ENCODE measurements around the gene SPX.

- PRO-cap, 6 experiments: peak in 5 of 6 experiments; most common plus-strand start chr12:20272379 (in 5); most common minus-strand start chr12:20272342 (in 1)
- RAMPAGE, long total RNA, 2 experiments: start-site peak on the plus strand in 2 of 2 experiments, at chr12:20272309-20272452 at its widest, 49 to 83 reads per replicate
- RRBS: no CpG with 5 or more reads among the region's 1 CpG
These were observed 96.1 kb upstream of the PDE3A start for GRCh38 chr12:20272163-20272655.

DNA sequence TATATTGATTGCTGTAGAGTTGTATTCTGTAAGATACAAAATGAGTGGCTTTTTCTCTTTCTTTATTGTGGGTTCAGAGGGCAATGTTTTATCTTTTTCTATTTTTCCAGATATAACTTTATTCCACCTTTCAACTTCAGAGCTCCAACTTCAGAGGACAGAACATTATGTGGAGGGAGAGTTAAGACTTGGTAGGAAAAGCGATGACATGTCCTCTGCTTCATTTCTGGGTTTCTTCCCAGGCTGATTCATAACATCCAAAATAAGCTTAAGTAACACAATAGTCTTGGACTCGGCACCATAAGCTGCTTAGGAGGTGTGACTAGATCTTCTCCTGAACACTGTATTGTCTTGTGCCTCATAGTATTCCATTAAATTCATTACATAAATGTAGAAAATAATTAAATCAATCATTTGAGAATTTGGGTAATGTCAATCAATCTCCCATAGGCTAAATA lies 95.6 kb upstream of the PDE3A start:
- PRO-cap, 6 experiments: peak in 3 of 6 experiments; most common plus-strand start position 275 of the sequence (in 1); most common minus-strand start position 245 of the sequence (in 2)
- RAMPAGE, long total RNA, 2 experiments: no peak in any of the 2 experiments
- RRBS: no CpG with 5 or more reads among the region's 2 CpGs

DNA sequence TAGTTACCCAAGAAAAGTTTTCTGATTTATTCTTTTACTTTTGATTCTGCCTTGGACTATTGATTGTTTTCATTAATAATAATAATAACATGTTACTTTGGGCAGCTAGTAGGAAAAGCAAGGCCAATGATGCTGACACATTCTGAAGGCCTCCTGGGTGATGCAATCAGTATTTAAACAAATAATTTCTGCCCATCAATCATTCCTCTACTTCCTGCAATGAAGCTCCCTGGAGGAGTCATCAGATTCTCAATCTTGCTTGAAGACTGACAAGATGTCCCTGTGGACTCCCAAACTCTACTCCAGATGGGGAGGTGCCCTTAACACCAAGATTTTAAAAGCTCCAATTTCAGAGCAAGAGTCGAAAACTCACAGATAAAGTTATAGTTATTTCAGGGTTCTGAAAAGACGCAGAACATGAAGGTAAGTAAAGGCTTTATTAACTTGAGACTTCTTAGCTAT lies at the start of gene SPX:
SPX (plus strand) TSS at position 241 of the 462 bp plus-strand sequence.
- PRO-cap, 6 experiments: no peak in any of the 6 experiments
- RAMPAGE, long total RNA, 2 experiments: no peak in any of the 2 experiments
- RRBS: no CpG with 5 or more reads among the region's 2 CpGs

DNA sequence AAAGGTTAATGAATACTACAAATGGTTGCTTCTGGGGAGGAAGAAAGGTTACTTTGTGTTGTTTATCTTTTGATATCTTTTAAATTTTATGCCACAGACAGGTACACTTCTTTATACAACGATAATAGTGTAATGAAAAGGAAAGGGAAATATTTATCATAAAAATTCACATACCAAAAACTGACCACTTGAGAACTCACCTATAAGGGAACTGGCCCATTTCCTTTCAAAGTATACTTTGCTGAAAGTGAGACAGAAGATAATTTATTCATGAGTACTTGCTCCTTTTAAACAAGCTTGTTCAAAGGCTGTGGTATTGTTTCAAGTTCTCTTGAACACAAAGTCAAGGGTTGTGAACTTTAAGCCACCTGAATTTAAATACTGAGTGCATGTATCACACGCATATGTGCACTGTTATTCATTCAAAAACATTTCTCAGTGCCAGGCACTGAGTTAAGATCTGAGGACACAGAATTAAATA lies 19.0 kb upstream of the LDHB start:
- PRO-cap, 6 experiments: no peak in any of the 6 experiments
- RAMPAGE, long total RNA, 2 experiments: no peak in any of the 2 experiments
- RRBS: no CpG with 5 or more reads among the region's 2 CpGs

DNA sequence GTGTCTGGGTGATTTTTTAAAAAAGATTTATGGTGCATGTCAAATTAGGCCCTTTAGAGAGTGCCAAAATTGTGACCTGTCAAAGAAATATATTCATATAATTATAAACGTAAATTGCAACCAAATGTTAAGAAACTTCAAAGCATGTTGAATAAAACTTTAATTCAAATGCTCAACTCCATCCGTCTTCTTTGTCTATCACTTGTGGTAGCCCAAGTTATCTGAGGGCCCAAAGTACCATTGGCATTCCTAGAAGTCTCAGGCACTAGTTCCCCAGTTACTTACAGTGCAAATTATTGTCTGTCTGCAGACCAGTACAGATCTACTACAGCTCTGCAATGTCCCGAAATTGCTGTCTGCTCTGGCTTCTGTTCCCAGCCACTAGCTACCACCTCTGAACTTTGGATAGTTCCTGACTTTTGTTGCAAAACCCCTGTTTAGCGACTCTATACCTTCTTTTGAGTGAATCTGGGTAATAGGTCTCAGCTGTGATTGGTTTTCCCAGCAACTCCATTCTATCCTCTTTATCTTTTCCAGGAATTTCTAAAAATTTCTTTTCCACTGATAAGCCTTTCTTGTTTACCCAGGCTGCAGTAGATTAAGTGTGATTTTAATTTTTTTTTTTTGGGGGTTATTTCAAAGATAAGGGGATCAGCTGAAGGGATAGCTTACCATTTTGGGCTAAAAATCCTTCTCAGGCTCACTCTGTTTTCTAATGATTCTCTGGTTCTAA lies 16.9 kb downstream of the KCNJ8 start:
- PRO-cap, 6 experiments: no peak in any of the 6 experiments
- RAMPAGE, long total RNA, 2 experiments: no peak in any of the 2 experiments
- RRBS: no CpG with 5 or more reads among the region's 4 CpGs

- PRO-cap, 6 experiments: peak in 4 of 6 experiments; most common plus-strand start chr12:21773412 (in 1); most common minus-strand start chr12:21773283 (in 1)
- RAMPAGE, long total RNA, 2 experiments: no peak in any of the 2 experiments
- RRBS: no CpG with 5 or more reads among the region's 24 CpGs
These were observed 1.3 kb downstream of the KCNJ8 start for GRCh38 chr12:21773086-21773819.

DNA sequence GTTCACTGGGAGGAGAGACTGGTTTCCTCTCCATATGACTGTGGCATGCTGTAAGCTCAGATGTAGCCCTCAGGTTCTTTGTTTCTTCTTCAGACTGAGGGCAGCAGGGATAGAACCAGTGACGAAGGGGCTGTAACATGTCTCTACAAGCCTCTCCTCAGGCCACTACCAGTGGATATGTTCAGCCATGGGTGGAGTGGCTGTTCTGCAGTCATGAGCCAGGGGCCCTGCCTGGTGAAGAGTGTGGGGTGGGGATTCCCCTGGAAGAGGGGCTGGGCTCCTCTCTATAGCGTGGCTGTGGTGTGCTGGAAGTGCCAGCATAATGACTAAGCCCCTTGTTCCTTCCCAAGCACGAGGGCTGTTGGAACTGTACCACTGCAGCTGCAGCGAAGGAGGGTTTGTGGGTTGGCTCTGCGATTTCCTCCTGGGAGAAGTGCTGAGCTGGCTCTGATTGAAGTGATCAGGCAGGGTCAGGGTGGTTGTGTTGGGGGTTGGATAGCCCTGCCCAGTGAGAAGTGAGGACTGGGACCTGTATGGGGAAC lies 55.8 kb downstream of the CMAS start:
- PRO-cap, 6 experiments: no peak in any of the 6 experiments
- RAMPAGE, long total RNA, 2 experiments: no peak in any of the 2 experiments
- RRBS: no CpG with 5 or more reads among the region's 5 CpGs

GRCh38 chr12:22409135-22409444 lies 74.6 kb upstream of the ST8SIA1 start:
- PRO-cap, 6 experiments: no peak in any of the 6 experiments
- RAMPAGE, long total RNA, 2 experiments: no peak in any of the 2 experiments
- RRBS: no CpG with 5 or more reads among the region's 6 CpGs

DNA sequence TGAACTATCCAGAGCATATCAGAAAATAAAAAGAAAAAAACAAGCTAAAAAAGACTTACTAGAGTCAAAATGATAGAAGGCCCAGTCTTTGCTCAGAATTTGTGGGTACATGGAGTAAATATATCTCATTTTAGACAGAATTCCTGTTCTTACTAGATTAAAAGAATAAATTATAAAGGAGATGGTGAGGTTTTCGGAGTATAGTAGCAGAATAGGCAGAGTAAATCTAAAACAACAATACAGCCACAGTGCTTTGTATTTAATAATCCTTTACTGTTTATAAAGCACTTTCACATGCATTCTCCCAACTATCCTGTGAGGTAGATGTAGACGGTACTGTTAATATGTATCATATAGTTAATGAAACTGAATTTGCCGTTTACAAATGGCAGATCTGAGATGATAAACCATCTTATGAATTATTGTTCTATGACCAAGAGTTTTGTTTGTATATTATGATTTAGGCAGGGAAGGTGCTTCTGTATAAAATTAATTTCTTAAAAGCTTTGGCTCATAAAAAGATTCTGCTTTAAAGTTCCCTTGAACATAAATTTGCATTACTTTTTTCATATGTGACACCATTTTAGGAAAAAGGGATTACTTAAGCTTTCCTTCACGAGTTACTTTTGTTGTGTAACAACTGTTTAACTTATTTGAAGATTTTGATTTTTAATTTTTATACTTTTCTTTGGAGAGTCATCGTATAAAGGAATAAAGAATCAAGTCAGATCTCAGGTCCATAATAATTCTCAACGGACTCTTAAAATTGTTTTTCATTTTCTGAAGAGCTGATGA lies 3.1 kb downstream of the ETNK1 start:
- PRO-cap, 6 experiments: no peak in any of the 6 experiments
- RAMPAGE, long total RNA, 2 experiments: no peak in any of the 2 experiments
- RRBS: no CpG with 5 or more reads among the region's 6 CpGs

GRCh38 chr12:22658966-22659893 lies 34.3 kb downstream of the ETNK1 start:
- PRO-cap, 6 experiments: no peak in any of the 6 experiments
- RAMPAGE, long total RNA, 2 experiments: no peak in any of the 2 experiments
- RRBS: no CpG with 5 or more reads among the region's 2 CpGs

DNA sequence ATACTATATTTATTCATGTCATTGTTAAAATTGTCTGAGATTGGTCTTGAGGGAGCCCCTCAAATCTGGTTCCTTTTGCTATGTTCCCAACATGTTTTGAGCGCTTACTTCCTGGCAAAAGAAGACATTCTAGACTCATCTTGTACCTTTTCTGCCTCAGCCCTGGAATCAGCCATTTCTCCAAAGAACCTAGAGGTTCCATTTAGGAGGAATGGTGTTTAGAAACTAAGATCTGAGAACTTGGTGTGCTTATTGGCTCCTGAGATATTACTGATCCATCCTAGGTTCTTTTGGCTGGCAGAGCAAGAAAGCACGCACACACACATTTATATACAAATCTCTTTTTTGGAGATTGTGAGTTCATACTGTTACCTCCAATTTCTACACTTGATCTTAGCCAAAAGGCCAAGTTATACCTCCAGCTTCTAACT lies 66.8 kb downstream of the ETNK1 start:
- PRO-cap, 6 experiments: no peak in any of the 6 experiments
- RAMPAGE, long total RNA, 2 experiments: no peak in any of the 2 experiments
- RRBS: no CpG with 5 or more reads among the region's 2 CpGs

GRCh38 chr12:22760080-22760417 lies 135.1 kb downstream of the ETNK1 start:
- PRO-cap, 6 experiments: no peak in any of the 6 experiments
- RAMPAGE, long total RNA, 2 experiments: no peak in any of the 2 experiments

DNA sequence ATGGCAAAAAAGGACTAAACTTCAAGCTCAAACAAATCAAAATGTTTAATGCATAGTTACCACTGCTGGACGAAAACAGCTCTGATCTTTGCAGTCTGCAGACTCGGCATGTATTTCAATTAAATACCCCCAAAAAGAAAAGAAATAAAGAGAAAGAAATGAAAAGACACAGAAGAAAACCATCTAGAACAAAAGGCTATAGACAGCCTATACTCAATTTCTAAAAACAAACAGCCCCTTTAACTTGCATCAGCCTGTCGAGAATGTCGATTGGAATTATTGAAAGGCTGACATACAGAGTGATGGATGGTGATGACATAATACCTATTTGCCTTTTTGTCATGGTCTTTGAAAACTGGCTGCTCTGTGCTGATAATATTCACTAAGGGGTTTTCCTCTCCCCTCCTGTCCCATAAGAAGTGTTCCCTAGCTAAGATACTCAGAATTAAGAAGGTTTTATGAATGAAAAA lies 393.7 kb downstream of the SOX5 start:
- PRO-cap, 6 experiments: no peak in any of the 6 experiments
- RAMPAGE, long total RNA, 2 experiments: no peak in any of the 2 experiments
- RRBS: no CpG with 5 or more reads among the region's 4 CpGs

GRCh38 chr12:23803219-23804104 lies 146.0 kb downstream of the SOX5 start:
- PRO-cap, 6 experiments: no peak in any of the 6 experiments
- RAMPAGE, long total RNA, 2 experiments: no peak in any of the 2 experiments
- RRBS: no CpG with 5 or more reads among the region's 2 CpGs

GRCh38 chr12:23906399-23906816 lies 43.1 kb downstream of the SOX5 start:
- PRO-cap, 6 experiments: no peak in any of the 6 experiments
- RAMPAGE, long total RNA, 2 experiments: no peak in any of the 2 experiments
- RRBS: no CpG with 5 or more reads among the region's 7 CpGs

GRCh38 chr12:23943972-23944439 lies 5.5 kb downstream of the SOX5 start:
- PRO-cap, 6 experiments: no peak in any of the 6 experiments
- RAMPAGE, long total RNA, 2 experiments: no peak in any of the 2 experiments
- RRBS: no CpG with 5 or more reads among the region's 5 CpGs

DNA sequence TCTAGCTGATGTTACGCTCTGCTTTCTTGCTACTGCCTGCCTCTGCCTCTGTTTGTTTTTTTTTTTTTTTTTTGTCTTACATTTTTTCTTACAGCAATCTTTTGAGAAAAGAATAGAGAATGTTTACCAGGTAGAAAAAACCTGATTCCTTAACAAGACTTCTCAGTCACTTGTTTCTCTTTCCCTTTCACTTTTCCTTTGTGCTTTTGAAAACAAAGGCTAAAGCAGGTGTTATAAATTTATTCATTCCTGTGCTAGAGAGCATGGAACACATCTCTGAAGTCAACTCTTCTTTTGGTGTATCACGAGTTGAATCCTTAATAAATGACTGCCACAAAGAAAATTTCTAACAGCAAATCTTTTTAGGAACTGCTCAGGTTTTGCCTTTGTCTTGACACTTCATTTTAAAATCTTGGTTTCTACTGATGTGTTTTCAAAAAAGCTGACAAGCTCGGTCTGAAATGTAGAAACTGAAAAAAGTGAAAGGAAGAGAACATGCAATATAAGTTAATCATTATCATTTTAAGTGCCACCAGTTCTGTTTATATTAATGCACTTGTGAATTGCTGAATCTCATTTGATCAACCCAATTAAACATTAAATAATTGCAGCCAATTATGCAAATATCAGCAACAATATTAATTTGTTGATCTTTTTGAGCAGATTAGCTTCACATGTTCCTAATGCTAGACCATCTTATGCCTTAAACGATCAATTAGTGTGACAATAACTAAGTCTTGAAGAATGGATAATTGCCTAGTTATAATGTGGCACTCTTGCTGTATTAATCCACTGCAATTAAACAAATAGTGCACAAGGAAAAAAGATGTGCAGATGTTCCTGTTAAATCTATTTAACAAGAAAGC lies 133.9 kb downstream of the BCAT1 start:
- PRO-cap, 6 experiments: no peak in any of the 6 experiments
- RAMPAGE, long total RNA, 2 experiments: no peak in any of the 2 experiments
- RRBS: no CpG with 5 or more reads among the region's 4 CpGs

DNA sequence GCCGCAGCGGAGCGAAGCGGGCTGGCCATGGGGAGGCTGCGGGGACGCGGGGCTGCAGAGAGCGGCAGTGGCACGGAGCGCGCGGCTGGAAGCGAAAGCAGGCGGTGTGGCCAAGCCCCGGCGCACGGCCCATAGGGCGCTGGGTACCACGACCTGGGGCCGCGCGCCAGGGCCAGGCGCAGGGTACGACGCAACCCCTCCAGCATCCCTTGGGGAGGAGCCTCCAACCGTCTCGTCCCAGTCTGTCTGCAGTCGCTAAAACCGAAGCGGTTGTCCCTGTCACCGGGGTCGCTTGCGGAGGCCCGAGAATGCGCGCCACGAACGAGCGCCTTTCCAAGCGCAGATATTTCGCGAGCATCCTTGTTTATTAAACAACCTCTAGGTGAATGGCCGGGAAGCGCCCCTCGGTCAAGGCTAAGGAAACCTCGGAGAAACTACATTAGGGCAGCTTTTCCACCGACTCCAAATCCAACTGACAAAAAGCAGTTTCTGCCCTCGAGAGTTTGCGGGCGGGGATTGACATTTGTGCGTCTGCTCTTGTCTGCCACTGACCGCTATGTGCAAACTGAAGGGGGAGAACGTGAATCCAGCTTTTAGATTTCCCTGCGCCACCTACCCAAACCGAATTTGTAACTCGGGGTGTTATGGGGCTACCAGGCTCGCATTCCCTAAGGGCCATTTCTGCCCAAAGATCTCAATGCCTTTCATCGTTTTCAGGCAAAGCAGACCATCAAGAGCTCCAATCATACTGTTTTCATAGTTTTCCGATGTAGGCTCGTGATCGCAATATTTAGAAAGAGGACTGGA lies 45.7 kb downstream of the BCAT1 start:
- PRO-cap, 6 experiments: peak in 4 of 6 experiments; most common plus-strand start position 237 of the sequence (in 1); most common minus-strand start position 558 of the sequence (in 2)
- RAMPAGE, long total RNA, 2 experiments: no peak in any of the 2 experiments
- RRBS: 2% methylated on average over 7 of the region's 61 CpGs

DNA sequence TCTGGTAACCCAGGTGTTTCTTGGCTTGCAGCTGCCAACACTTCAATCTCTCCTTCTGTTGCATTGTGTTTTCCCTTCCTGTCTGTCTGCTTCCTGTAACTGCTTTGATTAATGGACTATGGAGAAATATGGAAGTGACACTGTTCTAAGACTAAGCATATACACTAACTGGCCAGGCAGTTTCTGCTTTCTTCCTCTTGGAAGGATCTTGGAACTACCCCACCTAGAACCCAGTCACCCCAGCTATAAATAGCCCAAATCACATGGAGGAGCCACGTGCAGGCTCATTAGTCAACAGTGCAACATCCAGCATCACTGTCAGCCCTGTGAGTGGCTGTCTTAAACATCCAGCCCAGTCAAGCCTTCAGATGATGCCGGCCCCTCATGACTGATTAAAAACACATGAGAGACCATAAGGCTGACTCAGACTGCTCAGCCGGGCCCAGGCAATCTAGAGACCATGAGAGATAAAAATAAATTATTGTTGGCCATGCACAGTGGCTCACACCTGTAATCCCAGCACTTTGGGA lies 39.2 kb downstream of the BCAT1 start:
- PRO-cap, 6 experiments: no peak in any of the 6 experiments
- RAMPAGE, long total RNA, 2 experiments: no peak in any of the 2 experiments
- RRBS: 7% methylated on average over 2 of the region's 3 CpGs

- PRO-cap, 6 experiments: peak in 1 of 6 experiments; most common plus-strand start chr12:24948630 (in 1)
- RAMPAGE, long total RNA, 2 experiments: no peak in any of the 2 experiments
- RRBS: 2% methylated on average over 6 of the region's 18 CpGs
These were observed 535 bp downstream of the BCAT1 start for GRCh38 chr12:24948332-24948799.

Data from heart left ventricle (tissue), 7 donors.